Measurements from ENCODE around the gene NF2.

DNA sequence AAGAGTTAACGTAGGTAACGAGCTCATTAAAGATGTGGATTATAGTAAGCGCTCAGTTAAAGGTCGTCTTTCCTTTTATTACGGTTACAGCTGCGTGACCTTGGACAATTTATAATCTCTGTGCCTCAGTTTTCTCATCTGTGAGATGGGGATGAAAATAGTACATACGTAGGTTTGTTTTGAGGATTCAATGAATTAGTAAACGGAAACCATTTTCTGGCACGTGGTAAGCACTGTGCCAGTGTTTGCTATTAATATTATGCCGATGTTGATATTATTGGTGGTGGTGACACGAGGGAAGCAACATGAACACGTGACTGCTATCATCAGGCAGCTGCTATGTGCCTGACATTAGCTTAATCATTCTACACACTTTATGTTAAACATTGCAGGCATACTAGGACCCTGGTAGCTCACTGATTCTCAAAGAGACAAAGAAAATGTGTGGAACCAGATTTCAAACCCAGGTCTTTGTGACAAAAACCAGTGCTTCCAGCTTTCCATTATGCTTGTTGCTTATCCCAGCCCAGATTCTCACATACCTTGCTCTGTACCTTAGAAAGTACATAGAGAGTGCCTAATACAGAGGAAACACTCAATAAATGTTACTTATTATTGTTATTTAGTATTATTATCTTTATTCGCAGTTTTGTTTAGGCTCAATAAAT, 670 bp downstream of the SRRD start:
- PRO-cap: no peak

- PRO-cap: no peak
Measured at GRCh38 chr22:26510017-26510459, 2.2 kb downstream of the TFIP11 start.

- PRO-cap: no peak
Measured at GRCh38 chr22:26528338-26528879, 16.1 kb upstream of the TFIP11 start.

GRCh38 chr22:26548822-26549474, 36.7 kb upstream of the TFIP11 start:
- PRO-cap: no peak

GRCh38 chr22:26610216-26610729, 7.6 kb downstream of the CRYBB1 start:
- PRO-cap: no peak

GRCh38 chr22:26710923-26711839, 89.4 kb downstream of the CRYBA4 start:
- PRO-cap: no peak

DNA sequence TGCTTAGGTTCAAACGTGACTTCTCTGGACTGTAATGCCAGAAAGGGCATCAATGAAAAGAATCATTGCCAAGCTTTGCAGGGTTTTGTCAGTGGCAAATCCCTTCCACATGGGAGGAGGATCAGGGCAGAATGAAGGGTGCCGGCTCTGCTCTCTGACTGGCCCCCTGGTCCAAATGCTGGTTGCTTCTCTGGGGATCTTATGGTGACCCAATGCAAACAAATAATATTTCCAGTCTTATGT, 454.4 kb downstream of the CRYBA4 start:
- PRO-cap: unidirectional peak, minus-strand start at position 156 of the sequence

GRCh38 chr22:27786977-27787404, 14.6 kb downstream of the MN1 start:
- PRO-cap: no peak

- PRO-cap: no peak
Measured at GRCh38 chr22:27794149-27794712, 7.3 kb downstream of the MN1 start.

DNA sequence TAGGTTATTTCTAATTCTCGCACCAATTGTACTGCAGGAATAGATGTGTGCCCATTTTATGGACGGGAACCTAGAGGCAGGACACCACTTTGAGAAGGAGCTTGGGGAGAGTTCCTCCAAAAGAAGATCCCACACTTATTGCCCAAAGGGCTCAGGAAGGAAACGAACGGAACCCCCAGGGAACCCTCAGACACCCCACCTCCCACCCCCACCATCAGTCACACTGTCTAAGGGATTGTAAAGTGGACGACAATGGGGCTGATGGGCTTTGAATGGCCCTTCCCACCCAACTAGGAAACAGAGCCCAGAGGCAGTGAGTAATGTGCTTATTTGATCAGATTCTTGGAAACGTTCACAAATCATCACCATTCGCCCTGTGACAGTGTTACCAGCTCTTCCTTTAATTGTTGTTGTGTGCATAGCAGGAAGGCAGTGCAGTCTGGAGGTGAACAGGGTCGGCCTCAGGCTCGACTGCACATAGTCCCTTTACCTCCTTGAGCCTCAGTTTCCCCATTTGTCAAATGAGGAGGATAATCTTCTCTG, 8.4 kb upstream of the MN1 start:
- PRO-cap: no peak

- PRO-cap: no peak
Measured at GRCh38 chr22:28750739-28750960, 8.8 kb downstream of the HSCB start.

GRCh38 chr22:28815583-28816241, 43.2 kb downstream of the CCDC117 start:
- PRO-cap: no peak

DNA sequence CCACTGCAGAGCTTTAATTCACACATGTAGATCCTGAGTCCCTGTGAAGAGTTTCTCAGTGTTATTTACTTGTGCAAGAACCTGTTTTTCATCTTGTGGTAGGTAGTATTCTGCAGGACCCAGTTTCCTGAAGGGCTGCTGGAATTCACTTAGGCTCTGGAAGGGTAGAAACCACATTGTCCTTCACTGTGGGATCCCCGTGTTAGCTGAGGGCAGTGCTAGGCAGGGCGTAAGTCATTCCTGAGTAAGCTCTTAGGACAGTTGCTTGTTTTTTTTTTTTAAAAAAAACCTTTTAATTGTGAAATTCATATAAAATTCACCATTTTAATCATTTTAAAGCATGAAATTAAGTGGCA, 77.8 kb downstream of the C22orf31 start:
- PRO-cap: no peak

GRCh38 chr22:29096662-29097640, 24.1 kb downstream of the KREMEN1 start:
- PRO-cap: no peak

DNA sequence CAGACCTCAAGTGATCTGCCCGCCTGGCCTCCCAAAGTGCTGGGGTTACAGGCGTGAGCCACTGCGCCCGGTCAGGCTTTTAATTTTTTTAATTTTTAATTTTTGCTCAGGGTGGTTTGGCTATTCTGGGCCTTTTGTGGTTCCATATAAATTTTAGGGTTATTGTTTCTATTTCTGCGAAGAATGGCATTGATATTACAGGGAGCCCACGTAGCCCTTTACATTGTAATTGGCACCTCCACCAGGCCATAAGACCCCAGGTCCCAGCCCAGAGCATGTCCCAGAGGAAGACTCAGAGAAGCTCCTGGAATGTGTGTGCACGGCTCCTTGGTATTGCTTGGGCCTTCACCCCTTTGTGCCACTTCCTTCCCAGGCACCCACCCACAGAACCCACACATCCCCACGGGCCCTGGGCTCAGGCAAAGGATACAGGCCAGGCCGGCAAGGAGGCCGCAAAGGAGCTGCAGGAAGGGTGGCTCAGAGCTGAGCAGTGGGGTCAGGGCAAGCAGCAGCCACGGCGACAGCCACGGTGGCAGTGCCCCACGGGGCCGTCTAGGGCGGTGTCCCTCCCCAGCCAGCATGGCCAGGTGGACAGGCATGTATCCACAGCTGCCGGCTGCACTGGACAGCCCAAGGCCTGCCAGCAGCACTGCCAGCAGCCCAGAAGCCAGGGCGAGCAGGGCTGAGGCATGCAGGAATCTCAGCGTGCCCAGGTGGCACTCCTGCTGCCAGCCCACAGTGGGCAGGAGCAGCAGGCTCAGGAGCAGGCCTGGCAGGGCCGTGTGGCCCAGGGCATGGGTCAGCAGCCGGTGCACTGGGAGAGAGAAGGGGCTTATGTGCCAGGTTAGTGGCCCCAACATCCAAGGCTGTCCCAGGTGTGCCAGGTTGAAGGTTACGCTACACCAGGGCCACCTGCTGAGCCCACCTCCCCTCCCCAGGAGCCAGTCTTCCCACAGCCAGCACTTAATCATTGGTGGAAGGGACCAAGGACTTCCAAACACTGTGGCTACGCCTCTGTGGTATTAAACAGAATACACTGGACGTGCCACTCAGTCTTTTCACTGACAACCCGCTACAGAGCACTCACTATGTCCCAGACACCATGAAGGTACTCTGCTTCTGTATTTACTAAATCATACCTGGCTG, 4.0 kb downstream of the RHBDD3 start:
- PRO-cap: no peak

- PRO-cap: no peak
Measured at GRCh38 chr22:29311544-29312131, 3.9 kb downstream of the RASL10A start.

- PRO-cap: no peak
Measured at GRCh38 chr22:29318446-29318968, 3.0 kb upstream of the RASL10A start.

GRCh38 chr22:29337030-29337653, 21.6 kb upstream of the RASL10A start:
- PRO-cap: no peak

DNA sequence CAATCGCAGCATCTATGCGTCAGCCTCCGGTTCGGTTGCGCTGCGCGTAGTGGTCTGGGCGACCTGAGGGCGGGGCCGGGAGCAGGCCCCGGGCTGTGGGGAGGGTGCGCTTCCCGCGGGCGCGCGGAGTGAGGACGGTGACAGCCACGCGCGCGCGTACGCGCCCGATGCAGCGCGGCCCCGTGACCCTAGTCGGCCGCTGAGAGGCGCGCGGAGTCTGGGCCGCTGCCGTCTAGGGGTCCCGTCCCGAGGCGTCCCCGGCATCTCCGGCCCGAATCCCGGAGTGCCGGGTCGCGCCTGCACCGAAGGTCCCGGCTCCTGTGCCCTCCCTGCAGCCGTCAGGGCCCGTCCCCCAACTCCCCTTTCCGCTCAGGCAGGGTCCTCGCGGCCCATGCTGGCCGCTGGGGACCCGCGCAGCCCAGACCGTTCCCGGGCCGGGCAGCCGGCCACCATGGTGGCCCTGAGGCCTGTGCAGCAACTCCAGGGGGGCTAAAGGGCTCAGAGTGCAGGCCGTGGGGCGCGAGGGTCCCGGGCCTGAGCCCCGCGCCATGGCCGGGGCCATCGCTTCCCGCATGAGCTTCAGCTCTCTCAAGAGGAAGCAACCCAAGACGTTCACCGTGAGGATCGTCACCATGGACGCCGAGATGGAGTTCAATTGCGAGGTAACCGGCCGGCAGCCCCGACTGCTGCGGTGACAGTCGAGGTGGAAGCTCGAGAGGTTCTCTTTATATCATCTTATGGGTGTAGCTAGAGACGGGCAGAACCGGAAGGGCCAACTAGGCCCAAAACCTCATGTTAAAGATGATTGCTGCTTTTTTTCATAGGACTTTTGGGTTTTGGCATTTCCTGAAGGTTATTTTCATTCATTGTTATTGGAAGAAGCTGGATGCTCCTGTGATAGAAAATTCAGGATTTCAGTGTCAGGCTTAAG, at the start of gene NF2:
Gene NF2 (plus strand): TSS at position 183 of the 931 bp plus-strand sequence.
- PRO-cap: bidirectional peak, plus-strand start at position 127 of the sequence, minus-strand start outside the sequence

DNA sequence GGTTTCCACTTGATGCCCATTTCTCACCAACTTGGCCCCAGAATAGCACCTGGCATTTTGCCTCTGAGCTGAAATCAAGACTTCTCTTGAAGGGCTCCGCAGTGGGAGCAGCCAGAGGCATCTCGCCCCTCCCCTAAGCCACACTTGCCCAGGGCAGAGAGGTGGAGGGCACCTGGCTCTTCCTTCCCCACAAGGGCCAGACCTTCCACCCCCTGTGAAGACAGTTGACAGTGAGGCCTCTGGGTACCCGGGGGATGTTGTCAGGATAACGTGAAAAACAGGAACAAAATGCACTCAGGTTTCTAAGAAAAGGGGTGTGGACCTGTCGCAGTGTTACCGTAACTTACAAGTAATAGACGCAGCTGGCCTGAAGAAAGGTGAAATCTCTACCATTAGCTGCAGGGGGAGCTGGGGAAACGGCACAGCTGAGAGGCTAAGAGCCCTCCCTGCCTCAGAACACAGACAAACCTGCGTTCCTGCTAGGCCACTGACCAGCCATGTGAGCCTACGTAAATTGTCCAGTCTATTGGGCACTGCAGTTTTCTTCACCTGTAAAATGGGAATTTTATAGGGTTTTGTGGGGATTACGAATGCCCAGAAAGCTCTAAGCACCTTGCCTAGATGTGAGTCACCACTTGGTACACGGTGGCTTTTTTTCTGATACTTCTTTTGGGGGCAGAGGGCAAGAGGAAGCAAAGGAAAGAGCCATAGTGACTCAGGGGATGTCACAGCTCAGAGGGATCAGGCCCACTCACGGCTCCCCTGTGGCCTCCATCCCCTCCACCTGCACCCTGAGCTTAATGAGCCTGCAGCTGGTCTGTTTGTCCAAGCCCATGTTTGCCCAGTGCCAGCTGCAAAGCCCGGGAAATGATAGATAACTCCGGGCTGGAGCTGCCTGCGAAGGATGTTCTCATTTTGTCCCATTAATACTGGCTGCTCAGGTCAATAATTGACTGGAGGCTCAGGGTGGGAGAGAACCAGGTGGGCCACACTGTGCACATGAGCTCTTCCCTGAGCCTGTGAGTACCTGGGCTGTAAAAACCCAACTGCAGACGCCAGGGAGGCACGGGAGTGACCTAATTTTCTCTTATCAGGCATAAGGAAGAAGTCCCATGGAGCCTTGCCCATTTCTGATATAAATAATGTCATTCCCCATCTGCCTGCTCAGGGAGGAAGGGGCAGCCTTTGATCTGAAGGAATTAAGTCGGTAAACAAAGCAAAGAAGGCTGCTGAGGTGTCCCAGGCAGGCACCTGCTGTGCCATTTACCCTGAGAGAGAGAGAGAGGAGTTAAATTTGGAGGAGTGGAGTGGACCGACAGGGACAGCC, 18.3 kb upstream of the CABP7 start:
- PRO-cap: no peak

All from colonic mucosa (tissue), 1 donor.